Heart (tissue), 3 donors: ENCODE measurements around a stretch of chr7.

DNA sequence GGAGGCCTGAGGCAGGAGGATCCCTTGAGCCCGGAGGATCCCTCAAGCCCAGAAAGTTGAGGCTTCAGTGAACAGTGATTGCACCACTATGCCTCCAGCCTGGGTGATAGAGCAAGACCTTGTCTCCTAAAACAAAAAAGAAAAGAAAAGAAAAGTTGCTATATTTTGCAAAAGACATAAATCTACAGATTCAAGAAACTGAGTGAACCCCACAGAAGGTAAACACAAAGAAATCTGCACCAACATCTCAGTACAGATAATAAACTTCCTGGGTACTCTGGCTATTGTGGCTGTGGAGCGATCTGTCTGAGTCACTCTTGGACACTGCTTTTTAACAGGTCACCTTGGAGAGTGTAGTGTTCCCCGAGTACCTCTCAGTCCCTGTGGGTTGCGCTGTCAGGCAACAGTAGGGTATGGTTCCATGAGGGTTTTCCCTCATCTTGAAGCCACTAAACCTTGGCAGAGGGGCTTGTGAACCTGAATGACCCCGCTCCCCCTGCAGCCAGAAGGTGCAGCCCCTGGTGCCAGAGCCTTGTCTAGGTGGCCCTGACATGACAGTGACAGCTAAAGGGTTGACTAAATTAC is 30.3 kb downstream of the POR start:
- RAMPAGE, long total RNA, 2 experiments = no peak in any of the 2 experiments

GRCh38 chr7:75967483-75968087 is 26.8 kb downstream of the TMEM120A start:
- RAMPAGE, long total RNA, 2 experiments = no peak in any of the 2 experiments

DNA sequence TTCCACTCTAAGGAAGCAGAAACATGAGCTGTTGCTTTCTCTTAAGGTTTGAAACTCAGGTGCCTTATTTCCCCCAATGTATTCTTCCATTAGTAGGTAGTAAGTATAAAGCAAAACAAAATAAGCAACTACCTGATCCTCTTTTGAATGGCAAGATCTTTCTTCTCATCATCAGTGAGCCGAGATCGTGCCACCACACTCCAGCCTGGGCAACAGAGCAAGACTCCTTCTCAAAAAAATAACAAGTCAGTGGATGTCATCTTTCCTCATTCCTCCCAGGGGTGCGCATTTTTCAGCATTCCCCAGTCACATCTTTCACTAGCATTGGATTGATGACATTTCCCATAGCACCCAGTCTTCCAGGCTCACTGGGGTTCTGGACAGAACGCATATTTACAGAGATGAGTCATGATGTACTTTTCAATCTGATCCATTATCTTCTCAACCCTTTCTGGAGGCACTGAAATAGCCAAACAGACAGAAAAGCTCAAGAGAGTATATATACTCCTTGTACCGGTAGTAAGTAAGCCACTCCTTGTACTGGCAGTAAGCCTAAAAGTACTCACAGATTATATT is 60.5 kb downstream of the MDH2 start:
- RAMPAGE, long total RNA, 2 experiments = no peak in any of the 2 experiments

DNA sequence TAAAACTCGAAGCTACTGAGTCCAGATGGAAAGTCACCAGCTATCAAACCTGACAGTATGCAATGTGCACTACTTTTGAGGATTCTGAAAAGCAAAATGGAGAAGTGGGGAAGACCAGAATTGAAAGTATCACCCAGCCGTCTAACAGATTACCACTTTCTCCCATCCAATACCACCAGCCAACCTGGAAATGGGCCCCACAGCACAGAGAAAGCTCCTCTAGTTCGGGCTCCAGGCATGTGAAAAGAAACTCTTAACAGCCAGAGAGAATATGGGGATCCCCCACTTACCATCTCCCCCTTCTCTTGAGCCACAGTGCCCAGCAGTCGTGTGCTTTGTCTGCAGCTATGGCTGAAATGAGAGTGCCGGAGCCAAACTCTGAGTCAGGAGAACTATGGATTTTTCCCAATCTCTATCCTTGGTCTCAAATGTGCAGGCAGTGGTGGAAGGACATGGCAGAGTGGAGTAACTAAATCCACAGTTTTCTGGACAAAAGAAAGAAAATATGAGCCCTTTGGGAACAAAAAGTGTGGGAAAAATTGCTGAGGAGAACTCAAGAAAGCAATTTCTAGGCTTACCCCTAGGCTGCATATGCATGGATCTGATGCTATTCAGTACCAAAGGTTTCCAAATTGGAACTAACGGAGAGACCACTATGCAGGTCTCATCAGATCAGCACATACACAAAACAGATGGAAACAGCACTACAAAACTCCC is 67.6 kb upstream of the SRRM3 start:
- RAMPAGE, long total RNA, 2 experiments = no peak in any of the 2 experiments

GRCh38 chr7:76142825-76143190 is 58.9 kb upstream of the SRRM3 start:
- RAMPAGE, long total RNA, 2 experiments = no peak in any of the 2 experiments

DNA sequence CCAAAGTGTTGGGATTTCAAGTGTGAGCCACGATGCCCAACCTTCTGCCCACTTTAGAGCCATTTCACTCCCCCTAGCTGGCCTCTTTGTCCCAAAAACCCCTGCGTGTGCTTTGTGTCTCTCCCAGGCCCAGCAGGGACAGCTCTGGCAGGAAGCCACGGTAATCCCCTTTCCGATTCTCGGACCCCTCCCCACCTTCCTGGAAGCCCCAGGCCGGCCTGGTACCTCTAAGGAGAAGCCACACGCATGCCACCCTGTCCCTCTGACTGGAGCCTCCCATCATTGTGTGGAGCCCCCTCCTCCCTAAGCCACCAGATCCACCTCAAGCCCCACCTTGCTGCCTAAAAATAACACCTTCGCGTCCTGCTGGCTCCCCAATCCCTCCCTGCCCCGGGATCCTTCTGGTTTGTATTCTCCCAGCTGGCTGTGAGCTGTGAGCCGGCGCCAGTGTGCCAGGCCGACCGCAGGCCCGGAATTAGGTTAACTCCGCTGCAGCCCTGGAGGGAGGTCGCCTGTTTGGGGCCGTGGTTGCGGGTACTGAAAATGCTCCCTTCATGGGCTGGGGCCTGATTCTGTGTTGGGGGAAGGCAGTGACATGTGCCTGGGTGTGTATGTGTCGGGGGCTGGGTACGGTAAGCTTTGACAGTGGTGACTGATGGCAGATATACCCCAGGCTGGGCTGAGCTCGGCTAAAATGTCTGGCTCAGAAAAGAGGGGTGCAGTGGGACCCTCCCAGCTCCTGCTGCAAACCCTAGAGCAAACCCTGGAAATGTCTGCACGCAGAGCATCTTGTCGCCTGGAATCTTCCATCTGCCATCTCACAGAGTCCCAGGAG is 16.3 kb upstream of the SRRM3 start:
- RAMPAGE, long total RNA, 2 experiments = no peak in any of the 2 experiments

- RAMPAGE, long total RNA, 2 experiments = no peak in any of the 2 experiments
These were observed 27.9 kb downstream of the HSPB1 start for GRCh38 chr7:76330375-76330690.

DNA sequence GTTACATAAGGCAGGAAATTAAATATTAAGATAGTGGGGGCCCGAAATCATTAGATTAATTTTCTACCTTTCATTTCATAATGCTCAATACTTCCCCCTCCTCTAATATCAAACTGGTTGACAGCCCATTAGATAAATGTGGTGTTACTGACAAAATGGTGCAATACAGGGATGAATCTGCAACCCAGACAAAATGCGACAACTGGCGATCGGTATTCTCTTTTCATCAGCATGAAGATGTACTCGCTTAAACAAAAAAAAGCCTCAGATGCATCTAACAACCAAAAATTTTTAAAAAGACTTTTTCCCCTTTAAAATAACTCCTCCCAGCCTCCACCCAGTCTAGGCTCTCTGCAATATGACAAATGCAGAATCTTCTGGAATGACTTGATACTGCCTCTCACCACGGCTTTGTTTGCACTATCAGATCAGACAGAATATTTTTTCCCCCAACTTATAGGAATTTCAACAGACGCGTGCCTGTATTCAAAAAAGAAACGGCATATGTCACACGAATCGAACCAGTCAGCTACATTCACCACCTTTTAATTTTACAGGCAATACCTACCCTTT is 1.3 kb downstream of the YWHAG start:
- RAMPAGE, long total RNA, 2 experiments = no peak in any of the 2 experiments

- RAMPAGE, long total RNA, 2 experiments = no peak in any of the 2 experiments
These were observed 887 bp upstream of the YWHAG start for GRCh38 chr7:76359719-76360036.

GRCh38 chr7:76388992-76389917 is 20.2 kb downstream of the SSC4D start:
- RAMPAGE, long total RNA, 2 experiments = no peak in any of the 2 experiments

- RAMPAGE, long total RNA, 2 experiments = no peak in any of the 2 experiments
These were observed 5.7 kb downstream of the UPK3B start for GRCh38 chr7:76516020-76516527.

DNA sequence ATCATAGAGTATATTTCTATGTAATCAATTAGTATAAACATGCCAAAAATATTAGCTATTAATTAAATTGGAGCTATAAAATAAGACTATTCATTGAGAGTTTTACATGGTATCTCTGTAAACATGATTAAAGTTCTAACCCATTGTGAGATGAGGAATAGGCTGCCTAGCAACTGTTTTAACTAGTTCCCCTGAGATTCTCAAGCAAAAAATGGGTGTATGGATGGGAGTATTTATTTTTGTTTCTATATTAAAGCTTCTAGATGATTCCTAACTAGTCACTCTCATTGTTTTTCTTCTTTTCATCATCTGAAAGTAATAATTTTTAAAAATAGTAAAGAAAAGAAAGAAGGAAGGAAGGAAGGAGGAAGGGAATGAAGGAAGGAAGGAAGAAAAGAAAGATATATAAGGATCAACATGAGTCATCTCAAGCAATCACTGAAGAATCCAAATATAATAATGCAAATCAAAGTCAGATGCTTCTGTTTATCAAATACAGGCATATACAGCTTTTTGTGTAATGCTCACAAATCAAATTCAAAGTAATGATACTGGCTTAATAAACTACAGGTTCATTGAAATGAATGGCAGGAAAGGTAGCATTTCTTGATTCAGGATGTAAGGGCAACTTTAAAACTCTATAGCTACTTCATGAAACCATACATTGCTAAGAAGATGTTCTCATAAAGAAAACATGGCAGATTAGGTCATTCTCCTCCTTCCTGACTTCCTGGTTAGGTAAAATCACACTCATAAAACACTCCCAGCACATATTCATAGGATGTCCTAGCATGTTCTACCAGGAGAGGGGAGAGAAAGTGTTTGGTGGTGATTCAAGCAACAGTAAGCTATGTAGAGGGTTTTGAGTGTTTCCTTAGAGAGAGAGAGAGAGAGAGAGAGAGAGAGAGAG is 36.6 kb upstream of the SPDYE16 start:
- RAMPAGE, long total RNA, 2 experiments = no peak in any of the 2 experiments

DNA sequence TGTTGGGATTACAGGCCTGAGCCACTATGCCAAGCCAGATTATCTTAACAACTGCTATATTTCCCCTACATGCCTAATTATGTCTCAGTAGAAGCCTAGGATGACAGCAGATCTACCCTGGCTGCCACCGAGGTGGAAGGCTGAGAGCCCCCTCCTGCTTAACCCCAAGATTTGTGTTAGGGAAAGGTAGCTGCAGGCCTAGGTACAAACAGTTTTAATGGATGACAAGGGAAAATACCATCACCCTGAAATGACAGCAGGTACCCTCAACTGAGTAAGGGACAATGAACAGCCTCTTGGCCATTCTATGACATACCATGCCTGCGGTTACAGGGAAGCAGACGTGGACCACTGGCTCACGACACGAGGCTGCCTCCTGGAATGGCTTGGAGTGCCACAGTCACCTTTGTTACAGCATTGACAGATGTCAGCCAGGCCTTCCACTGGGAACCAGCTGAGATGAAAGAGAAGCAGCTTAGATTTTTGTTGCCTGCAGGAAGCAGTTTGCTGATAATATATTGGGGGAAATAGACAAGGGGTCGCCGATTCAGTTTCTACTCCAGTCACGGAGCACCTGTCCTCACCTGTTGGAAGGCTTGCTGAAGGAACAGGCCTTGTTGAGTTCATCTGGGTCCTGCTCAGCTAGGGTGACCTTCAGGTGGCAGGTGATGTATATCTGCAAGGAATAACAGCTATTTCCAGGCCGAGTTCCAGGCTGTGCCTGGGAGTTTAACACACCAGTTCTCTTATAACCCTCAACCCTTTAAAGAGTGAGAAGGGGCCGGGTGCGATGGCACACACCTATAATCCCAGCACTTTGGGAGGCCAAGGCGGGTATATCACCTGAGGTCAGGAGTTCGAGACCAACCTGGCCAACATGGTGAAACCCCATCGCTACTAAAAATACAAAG is 15.7 kb downstream of the POMZP3 start:
- RAMPAGE, long total RNA, 2 experiments = no peak in any of the 2 experiments

DNA sequence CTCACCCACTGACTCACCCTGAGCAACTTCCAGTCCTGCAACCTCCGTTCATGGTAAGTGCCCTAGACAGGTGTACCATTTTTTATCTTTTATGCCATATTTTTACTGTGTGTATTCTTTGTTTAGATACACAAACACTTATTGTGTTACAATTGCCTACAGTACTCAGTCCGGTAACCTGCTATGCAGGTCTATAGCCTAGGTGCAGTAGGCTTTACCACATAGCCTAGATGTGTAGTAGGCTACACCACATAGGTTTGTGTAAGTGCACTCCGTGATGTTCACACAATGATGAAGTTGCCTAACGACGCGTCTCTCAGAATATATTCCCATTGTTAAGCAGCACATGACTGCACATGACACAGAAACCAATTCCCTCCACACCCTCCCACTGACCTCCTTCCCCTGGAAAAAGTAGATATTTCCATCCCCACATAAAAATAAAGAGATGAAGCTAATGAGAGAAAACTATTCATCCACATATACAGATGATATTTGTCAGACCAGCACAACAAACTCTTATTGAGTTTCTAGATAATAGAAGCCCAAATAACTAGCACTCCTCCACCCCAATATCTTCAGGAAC is 44.9 kb upstream of the FGL2 start:
- RAMPAGE, long total RNA, 2 experiments = no peak in any of the 2 experiments

GRCh38 chr7:77327022-77327766 is 89.0 kb downstream of the GSAP start:
- RAMPAGE, long total RNA, 2 experiments = no peak in any of the 2 experiments

- RAMPAGE, long total RNA, 2 experiments = no peak in any of the 2 experiments
These were observed 85.7 kb downstream of the GSAP start for GRCh38 chr7:77330433-77330922.

- RAMPAGE, long total RNA, 2 experiments = no peak in any of the 2 experiments
These were observed 64.7 kb downstream of the GSAP start for GRCh38 chr7:77351371-77352017.

- RAMPAGE, long total RNA, 2 experiments = no peak in any of the 2 experiments
These were observed 11.8 kb upstream of the GSAP start for GRCh38 chr7:77427779-77428530.

- RAMPAGE, long total RNA, 2 experiments = no peak in any of the 2 experiments
These were observed 34.8 kb upstream of the PTPN12 start for GRCh38 chr7:77502250-77502693.

- RAMPAGE, long total RNA, 2 experiments = no peak in any of the 2 experiments
These were observed 50.6 kb downstream of the PTPN12 start for GRCh38 chr7:77587663-77588177.